Lung (tissue), 4 donors: ENCODE data around the genes EXOSC3 and ANKRD18A.

GRCh38 chr9:36818809-36819374, 215.2 kb downstream of the PAX5 start:
- PRO-cap, result no peak
- RAMPAGE, long total RNA, result no peak
- RRBS, result 8% methylated on average over 7 of the region's 21 CpGs

- PRO-cap, result no peak
- RAMPAGE, long total RNA, result no peak
- RRBS, result no CpG with 5 or more reads among the region's 1 CpG
Measured at GRCh38 chr9:36924980-36925225, 109.2 kb downstream of the PAX5 start.

- PRO-cap, result no peak
- RAMPAGE, long total RNA, result no peak
- RRBS, result 7% methylated on average over 25 of the region's 41 CpGs
Measured at GRCh38 chr9:37026127-37026671, 7.9 kb downstream of the PAX5 start.

DNA sequence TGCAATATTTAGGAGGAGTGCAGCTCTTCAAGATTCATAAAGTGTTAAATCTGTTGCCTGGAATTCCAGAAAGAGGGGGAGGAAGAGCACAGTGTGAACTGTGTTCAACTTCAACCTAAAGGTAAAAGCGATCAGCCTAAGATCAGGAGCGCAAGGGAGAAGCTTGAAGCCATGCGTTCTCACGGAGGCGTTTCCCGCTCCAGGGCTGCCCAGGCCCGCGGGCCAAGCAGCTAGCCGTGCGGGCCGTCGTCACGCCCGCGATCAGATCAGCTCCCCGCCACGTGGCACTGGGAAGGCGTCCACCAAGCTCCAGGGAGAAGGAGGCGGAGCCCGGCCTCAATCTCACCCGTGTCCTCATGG, 41.1 kb upstream of the ZCCHC7 start:
- PRO-cap, result no peak
- RAMPAGE, long total RNA, result no peak
- RRBS, result no CpG with 5 or more reads among the region's 21 CpGs

DNA sequence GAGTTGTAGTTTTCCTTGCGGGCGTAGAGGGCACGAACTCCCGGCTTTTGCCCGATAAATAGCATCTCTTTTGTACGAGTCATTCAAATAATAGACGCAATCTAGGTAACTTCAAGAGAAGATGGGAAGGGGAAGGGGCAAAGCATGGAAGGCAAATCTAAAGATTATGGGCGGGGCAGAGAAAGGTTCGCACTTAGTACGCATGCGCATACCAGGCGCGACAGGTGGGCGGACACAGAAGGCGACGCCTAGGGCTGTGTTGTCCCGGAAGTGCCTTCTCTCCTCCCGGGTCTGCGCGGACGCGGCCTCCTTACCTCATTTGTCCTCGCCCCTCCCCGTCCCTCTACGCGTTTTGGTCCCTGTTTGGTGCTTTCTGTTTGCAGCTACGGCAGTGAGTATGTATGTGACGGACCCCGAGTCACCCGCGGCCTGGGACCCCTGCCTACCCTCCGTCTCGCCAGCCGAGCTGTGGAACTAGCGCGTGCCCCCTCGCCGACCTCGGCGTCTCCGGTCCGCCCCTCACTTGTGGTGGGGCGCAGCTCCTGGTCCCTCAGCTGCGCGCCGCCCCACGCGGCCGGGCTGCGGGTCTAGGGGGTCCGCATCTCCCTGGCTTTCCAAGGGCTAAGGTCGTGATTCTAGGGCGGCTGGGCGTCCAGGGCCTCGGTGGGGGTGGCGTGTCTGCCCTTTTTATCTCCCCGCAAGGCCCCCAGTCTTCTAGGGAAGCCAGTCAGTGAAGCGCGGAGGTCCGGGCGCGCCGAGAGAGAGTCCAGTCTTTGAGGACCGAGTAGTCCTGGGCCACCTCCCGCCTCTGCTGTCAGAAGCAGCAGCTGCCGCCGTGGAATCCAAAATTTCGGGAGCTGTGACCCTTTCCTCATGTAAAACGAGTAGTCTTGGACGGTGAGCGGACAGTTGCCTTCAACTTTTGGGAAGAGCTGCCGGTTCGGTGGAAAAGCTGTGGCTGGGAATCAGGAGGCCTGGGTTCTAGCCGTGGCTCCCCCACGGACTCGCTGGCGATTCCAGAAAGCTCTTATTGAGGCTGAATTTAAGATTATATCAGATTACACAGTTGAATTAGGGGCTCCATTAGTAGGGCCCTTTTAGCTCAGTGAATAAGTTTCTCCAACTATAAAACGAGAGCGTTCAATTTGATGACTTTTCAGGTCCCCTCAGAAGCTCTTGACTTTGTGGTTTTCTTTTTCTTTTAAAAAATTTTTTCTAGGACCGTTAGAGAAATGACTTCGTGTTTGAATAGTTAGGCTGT, 40.3 kb upstream of the ZCCHC7 start:
- PRO-cap, result unidirectional peak, plus-strand start at position 278 of the sequence
- RAMPAGE, long total RNA, result no peak
- RRBS, result 2% methylated on average over 7 of the region's 81 CpGs

DNA sequence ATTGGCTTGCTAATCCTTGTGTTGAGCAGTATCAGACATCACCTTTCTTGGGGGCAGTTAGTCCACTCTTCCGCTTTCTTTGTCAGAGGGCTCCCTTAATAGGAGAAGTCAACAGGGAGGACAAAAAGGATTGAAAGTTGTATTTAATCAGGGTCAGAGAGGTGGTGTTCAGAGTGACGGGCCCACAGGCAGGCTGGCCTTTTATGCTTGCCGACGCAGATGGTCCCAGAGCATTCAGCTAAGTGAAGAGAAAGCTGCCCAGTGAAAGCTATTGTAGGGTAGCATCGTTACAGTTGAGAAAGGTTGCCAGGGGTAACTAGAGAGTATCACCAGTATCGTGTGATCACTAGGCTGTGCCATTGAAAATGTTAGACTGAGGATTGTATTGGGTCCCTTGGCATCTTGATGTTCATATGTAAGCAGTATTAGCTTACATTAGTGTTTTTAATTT, 131.1 kb downstream of the ZCCHC7 start:
- PRO-cap, result no peak
- RAMPAGE, long total RNA, result no peak
- RRBS, result no CpG with 5 or more reads among the region's 6 CpGs

DNA sequence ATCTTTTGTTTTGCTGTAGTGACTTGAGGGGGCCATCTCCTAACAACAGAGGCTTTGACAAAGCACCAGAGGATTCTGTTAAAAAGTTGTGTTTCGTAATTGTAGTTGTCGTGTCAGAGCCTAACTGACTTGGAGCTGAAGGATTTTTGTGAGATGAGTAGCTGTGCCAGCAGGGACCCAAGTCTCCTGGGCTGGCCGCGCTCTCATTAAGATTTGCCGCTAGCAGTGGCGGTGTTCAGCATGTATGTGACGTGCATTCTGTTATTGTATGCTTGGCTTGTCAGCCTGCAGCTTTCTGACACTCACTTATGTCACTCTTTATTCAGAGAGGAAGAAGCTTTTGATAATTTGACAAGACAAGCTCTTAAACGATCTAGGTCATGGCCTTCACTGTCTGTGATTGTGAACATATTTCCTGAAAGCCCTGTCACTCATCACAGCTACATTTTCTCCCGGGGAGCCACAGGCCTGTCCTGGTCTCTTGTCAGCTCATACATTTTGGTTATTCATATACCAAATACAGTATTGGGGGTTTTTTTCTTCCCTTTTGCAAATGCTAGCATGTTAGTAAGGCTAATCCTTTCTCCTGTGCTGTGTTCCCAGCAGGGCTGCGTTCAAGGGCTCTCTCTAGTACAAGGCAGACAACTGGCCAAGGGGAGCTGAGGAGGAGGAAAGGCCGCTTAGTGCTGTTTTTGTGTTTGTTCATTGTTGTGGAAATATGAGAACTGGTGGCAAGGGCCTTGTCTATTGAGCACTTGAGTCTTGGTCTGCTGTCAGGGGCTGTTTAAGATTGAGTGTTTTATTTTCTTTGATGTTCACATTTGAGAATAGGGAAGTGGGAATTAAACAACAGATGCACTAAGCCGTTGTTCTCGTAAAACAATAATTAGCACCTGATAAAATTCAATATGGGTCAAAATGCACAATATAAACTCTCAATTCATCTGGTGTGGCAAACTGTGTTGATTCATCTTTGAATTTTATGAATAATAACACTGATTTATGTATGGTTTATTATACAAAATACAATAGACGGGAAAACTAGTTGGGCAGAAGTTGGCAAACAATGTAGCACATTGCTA, 98.0 kb upstream of the GRHPR start:
- PRO-cap, result no peak
- RAMPAGE, long total RNA, result no peak
- RRBS, result no CpG with 5 or more reads among the region's 14 CpGs

DNA sequence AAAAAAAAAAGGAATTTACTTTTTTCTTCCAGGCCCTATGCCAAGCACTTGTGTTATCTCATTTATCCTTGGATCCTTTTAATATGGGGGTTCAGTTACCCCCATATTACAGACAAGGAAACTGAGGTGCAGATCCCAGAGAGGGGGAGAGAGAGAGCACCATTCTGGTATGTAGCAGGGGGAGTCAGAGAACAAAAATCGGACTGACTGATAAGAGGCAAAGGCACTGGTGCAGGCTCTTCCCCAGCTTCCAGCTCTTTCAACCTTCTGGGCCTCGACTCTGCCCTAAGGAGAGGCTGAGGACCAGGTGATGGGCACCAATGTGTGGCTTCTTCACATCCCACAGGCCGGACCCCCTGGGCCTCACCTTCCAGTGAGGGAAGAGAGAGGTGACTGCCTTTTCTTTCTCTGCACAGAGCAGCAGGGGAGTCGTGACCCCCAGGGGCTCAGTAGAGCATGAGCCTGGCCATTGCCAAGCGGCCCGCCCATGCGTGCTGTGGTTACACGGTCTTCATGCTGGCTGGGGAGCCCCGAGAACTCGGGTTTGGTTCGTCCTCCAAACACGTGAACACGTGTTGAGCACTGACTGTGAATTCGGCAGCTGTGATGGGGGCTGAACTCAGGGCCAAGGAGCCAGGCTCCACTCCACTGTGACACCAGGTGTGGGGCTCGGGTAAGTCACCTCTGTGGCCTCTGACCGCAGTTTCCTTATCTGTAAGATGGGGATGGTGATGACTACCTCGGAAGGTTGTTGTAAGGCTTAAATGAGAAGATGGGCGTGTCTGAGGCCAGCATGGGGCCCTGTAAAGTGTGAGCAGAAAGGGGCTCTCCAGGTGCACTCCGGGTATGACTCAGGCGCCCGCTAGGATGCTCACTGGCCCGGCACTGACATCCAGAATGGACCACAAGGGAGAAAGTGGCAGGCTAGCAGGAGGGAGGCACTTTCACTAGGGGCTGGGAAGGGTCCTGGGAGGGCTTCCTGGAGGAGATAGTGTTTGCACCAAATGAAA, 13.5 kb upstream of the GRHPR start:
- PRO-cap, result no peak
- RAMPAGE, long total RNA, result no peak
- RRBS, result 100% methylated on average over 1 of the region's 22 CpGs

- PRO-cap, result no peak
- RAMPAGE, long total RNA, result no peak
- RRBS, result 93% methylated on average over 4 of the region's 22 CpGs
Measured at GRCh38 chr9:37424907-37425788, 2.7 kb downstream of the GRHPR start.

DNA sequence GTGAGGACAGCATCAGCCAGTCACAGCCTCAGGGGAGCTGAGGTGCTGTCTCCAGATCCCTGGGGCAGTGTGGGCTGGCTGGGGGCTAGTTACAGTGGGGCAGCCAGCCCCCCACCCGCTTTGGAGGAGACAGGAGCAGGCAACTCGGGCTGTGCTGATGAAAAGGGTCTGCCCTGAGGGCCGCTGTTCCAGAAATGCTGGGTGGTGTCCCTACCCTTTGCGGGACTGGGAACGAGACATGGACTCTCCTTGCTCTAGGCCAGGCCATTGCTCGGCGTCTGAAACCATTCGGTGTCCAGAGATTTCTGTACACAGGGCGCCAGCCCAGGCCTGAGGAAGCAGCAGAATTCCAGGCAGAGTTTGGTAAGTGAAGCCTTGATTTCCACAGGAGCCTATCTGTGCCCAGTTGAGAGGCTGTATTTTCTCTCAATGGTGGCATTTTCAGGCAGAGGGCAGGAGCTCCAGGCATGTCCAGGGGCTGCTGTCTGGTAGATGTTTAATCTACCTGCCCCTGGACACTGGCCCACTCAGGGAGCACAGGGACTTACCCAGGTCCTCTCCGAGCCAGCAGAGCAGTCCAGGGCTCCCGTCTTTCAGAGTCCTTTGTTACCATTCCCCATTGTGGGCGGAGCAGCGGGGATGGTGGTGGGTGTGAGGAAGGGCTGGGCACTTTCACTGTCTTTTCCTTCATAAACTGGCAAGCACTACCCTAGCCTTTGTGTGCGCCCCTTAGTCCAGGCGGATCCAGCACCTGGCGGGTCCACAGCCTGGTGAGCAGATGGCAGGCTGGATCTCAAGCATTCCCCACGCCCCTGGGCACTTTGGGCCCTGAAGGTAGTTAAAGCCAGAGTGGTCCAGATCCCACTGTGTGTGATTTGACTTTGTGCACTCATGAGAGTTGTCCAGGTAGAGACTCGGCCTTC, 7.2 kb downstream of the GRHPR start:
- PRO-cap, result no peak
- RAMPAGE, long total RNA, result no peak
- RRBS, result no CpG with 5 or more reads among the region's 18 CpGs

DNA sequence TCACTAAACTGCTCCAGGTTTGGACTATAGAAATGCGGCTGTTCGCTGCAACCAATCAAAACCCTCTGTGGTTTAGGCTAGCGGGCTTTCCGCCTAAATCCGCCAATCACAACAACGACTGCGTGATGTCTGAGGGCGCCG, 344 bp upstream of the ZBTB5 start:
- PRO-cap, result no peak
- RAMPAGE, long total RNA, result no peak
- RRBS, result 3% methylated on average over 1 of the region's 9 CpGs

- PRO-cap, result no peak
- RAMPAGE, long total RNA, result no peak
- RRBS, result no CpG with 5 or more reads among the region's 11 CpGs
Measured at GRCh38 chr9:37486392-37487621, 1.1 kb downstream of the POLR1E start.

GRCh38 chr9:37503578-37504259, 18.0 kb downstream of the POLR1E start:
- PRO-cap, result no peak
- RAMPAGE, long total RNA, result no peak
- RRBS, result no CpG with 5 or more reads among the region's 6 CpGs

GRCh38 chr9:37784391-37785524, at the start of gene EXOSC3:
Gene EXOSC3 (minus strand): TSS chr9:37785064.
- PRO-cap, result bidirectional peak, plus-strand start at chr9:37785165, minus-strand start at chr9:37785070
- RAMPAGE, long total RNA, result no peak
- RRBS, result under 1% methylated on average over 53 of the region's 79 CpGs

DNA sequence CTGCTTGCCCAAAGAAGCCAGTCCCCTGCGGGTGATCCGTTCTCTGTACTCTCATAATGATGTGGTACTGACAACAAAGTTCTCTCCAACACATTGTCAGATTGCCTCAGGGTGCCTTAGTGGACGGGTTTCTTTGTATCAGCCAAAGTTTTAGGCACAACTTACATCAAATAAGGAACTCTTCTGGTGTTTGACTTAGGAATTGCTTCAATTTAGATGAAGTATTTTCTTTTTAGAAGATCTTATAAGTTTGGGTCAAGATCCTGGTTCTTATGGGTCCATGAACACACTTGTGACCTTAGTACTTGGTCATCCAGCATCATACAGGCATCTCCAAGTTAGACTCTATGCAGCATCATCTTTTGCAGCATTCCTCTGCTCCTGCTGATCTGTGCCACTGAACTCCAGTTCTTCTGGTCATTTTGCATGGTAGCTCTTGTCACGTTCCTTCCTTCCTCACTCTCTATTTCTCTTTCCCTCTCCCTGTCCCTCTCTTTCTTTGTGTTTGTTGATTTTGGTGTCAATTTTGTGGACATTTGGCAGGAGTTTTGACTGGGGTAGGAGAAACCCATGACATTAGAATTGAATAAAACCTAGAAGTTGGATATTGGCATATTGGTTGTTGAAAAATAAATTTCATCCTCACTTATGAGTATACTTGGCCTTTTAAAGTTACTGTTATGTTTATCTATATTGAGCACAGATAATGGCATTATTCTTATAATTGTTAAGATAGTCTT, 42.4 kb downstream of the SLC25A51 start:
- PRO-cap, result no peak
- RAMPAGE, long total RNA, result no peak
- RRBS, result no CpG with 5 or more reads among the region's 4 CpGs

GRCh38 chr9:37908601-37908808, 4.6 kb upstream of the SLC25A51 start:
- PRO-cap, result no peak
- RAMPAGE, long total RNA, result no peak
- RRBS, result no CpG with 5 or more reads among the region's 3 CpGs

DNA sequence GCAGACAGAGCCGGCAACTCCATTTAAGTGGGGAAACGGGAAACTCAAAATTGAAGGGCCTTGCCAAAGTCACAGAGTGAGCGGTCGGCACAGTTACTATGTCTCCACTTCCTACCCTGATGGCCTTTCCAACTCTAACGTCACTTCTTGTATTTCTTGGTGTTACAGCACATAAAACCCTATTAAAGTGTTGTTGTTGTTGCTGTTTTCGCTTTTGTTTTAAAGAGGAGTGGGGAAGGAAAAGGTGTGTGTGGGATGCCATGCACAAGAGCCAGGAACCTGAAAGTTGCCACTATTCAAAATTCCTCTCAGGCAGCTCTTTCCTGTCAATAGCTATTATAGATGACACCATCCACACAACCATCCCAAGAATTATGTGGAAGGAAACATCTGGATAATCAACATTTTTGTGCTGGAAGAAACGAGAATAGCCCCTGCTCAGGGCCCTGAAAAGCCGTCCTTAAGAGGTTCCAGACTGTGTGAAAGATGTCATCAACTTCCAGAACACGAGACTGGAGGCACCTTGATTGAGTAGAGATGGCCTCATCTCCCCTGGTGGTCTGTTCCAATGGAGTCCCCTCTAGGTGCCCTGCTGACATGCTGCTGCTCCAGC, 79.3 kb downstream of the SHB start:
- PRO-cap, result no peak
- RAMPAGE, long total RNA, result no peak
- RRBS, result no CpG with 5 or more reads among the region's 9 CpGs

GRCh38 chr9:38046651-38047710, 22.0 kb downstream of the SHB start:
- PRO-cap, result no peak
- RAMPAGE, long total RNA, result no peak
- RRBS, result no CpG with 5 or more reads among the region's 10 CpGs

GRCh38 chr9:38068006-38068953, 747 bp downstream of the SHB start:
- PRO-cap, result bidirectional peak, plus-strand start at chr9:38068903, minus-strand start at chr9:38068786
- RAMPAGE, long total RNA, result no peak
- RRBS, result 2% methylated on average over 58 of the region's 134 CpGs

DNA sequence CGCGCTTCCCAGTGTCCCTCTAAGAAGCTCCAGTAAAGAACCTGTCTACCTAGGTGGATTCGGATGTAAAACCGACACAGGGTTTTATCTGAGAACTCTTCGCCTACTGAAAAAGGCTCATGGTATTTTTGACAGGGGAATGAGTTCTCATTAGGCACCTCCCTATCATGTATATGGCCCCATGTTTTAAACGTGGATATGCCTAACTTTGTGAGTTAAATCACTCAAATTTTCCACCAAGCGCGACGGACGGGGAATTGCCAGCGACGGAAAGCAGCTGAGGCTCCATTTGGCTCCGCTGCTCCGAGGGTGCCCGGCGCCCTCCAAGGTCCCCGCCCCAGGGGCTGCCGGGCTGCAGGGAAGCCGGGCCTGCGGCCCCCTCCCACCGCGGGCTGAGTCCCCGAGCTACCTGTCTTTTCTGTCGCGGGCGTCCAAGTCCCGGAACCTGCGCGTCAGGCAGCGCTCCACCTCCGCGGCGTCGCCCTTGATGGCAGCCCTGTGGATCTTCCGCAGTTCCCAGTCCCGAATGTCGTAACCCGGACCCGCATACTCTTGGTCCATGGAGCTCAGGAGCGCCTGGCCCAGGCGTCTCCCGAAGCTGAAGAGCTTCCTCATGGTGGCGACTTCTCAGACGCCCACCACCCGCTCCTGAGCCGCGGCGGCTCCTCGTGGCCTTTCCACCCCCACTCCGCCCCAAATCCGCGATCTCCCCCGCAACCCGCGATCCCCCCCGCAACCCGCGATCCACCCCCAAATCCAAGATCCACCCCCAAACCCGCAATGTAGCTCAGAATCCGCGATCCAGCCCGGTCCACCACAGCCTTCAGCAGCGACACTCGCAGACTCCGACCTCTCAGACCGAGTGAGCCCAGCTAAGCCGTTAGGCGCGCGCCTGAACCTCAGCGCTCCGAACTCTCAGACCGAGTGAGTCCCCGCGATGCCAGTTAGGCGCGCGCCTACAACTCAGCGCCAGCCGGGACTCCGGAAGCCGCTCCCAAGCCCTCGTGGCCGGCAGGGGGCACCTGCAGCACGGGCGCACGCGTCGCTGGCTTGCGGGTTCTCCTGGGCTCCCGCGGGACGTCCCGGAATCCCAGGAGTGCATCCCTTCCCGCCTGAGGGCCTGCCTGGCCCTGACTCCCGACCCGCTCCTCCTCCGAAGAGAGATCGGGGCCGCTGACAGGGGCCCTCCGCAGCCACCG, at the start of gene ANKRD18A:
ANKRD18A (minus strand) TSS at position 926 of the 1,199 bp plus-strand sequence.
- PRO-cap, result bidirectional peak, plus-strand start at position 1,105 of the sequence, minus-strand start at position 1,046 of the sequence
- RAMPAGE, long total RNA, result no peak
- RRBS, result 2% methylated on average over 10 of the region's 102 CpGs